Epithelial cell of alveolus of lung (primary cell): ENCODE measurements around a stretch of chr14.

GRCh38 chr14:103819889-103820505, 27.4 kb downstream of the PPP1R13B start:
- RAMPAGE, long total RNA: no peak
- RRBS: no CpG with 5 or more reads among the region's 8 CpGs

GRCh38 chr14:103828274-103828662, 19.1 kb downstream of the PPP1R13B start:
- RAMPAGE, long total RNA: no peak
- RRBS: no CpG with 5 or more reads among the region's 4 CpGs

- RAMPAGE, long total RNA: no peak
- RRBS: no CpG with 5 or more reads among the region's 7 CpGs
Measured at GRCh38 chr14:103862297-103862647, 14.9 kb upstream of the PPP1R13B start.

DNA sequence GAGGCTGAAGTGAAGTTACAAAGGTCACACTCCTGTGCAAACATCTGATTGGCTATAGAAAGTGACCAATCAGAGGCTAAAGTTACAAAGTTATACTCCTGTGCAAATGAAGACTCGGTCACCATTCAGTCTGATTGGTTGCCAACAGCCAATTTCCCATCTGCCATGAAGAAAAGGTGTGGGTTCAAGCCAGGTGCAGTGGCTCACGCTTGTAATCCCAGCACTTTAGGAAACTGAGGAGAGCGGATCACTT, 15.2 kb upstream of the PPP1R13B start:
- RAMPAGE, long total RNA: no peak
- RRBS: no CpG with 5 or more reads among the region's 3 CpGs

- RAMPAGE, long total RNA: no peak
- RRBS: 23% methylated on average over 15 of the region's 51 CpGs
Measured at GRCh38 chr14:103871838-103872750, 24.7 kb upstream of the PPP1R13B start.

- RAMPAGE, long total RNA: no peak
- RRBS: no CpG with 5 or more reads among the region's 3 CpGs
Measured at GRCh38 chr14:103931489-103931960, 3.3 kb downstream of the TDRD9 start.

- RAMPAGE, long total RNA: no peak
- RRBS: no CpG with 5 or more reads among the region's 6 CpGs
Measured at GRCh38 chr14:104389292-104389726, 190.3 kb upstream of the C14orf180 start.

DNA sequence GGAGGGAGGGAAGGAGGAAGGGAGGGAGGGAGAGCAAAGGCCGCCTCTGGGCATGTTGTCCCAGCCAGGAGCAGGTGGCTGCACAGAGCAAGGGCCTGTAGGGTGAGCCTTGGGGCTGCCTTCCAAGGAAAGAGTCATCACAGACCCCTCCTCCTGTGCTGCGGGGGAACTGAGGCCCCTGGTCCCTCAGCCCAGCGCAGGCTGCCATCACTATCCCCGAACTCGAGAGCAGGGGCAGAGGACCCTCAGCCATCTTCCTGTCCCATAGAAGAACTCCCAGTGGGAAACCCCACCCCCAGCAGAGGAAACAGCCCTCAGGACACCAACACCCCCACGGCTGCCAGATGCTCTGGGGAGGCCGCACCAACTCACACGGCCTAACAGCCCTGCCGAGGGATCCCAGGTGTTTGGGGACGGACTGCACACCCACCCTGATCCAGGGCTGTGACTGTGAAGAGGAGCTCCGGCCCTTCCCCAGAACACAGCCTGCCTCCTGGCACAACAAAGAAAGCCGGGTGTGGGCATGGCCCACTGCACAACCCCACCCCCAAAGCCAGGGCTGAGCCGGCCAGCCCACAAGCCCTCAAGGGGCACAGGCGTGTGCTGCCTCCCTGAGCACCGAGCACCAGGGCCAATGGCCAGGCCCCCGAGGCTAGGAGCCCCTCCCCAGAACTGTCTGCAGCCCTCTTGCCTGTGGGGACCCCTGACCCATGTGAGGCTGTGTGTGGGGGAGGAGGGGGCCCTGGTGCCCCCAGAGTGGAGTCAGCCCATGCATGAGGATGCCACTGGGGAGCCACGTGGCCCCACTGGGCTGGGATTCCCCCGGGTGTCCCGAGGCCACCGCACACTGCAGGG, 16.3 kb upstream of the C14orf180 start:
- RAMPAGE, long total RNA: no peak
- RRBS: 15% methylated on average over 2 of the region's 20 CpGs

DNA sequence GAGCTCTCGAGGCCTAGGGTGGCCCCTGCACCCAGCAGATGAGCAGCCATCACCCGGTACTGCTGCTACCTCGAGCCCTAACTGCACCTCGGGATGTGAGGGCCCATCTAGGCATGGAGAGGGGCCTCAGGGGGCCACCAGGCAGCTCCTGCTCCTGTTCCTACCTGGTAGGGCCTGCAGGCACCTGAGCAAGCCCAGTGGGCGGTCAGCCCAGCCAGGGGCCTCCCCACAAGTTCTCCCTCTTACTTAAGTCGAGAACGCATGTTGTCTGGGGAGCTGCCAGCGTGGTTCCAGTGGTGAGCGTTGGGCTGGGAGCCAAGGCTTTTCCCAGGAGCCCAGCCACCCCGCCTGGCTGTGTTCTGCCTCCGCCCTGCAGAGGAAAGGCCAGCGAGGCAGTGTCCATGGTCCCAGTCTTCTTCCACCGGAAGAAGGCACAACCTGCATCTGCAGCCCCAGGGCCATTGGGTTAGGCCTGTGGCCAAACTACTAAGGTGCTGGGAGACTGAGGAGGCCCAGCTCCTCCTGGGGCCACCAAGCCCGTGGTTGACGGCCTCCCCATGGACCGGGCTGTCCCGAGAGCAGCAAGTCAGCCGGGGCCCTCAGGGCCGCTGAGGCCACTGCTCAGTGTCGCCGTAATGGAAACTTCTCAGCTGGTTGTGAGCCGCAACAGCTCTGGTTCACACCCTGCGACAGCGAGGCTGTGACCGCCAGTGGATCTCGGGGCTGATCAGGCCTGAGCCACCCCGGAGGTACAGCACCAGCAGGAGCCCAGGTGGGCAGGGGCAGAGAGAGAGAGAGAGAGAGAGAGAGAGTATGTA, 1.5 kb downstream of the C14orf180 start:
- RAMPAGE, long total RNA: no peak
- RRBS: no CpG with 5 or more reads among the region's 27 CpGs

DNA sequence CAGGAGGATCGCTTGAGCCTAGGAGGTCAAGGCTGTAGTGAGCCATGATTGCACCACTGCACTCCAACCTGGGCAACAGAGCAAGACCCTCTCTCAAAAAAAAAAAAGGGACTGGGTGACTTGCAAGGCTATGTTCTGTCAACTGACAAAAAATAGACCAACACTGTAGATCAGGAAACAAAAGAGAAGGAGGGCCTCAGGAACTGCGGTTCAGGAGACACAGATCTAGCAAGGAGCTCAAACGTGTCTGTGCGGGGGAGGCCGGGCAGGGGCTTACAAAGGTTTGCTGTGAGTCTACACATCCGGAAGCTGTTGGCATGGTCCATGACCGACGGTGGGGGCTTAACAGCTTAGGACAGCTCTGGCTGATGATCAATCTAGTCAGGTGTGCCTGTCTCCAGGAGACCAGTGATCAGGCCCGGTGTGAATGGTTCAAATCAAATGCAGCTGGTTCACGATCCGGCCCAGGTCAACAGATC, 31.6 kb upstream of the INF2 start:
- RAMPAGE, long total RNA: no peak
- RRBS: no CpG with 5 or more reads among the region's 11 CpGs

GRCh38 chr14:104665250-104666080, 24.0 kb upstream of the INF2 start:
- RAMPAGE, long total RNA: no peak
- RRBS: no CpG with 5 or more reads among the region's 16 CpGs

GRCh38 chr14:104676699-104677169, 12.7 kb upstream of the INF2 start:
- RAMPAGE, long total RNA: no peak
- RRBS: no CpG with 5 or more reads among the region's 17 CpGs

DNA sequence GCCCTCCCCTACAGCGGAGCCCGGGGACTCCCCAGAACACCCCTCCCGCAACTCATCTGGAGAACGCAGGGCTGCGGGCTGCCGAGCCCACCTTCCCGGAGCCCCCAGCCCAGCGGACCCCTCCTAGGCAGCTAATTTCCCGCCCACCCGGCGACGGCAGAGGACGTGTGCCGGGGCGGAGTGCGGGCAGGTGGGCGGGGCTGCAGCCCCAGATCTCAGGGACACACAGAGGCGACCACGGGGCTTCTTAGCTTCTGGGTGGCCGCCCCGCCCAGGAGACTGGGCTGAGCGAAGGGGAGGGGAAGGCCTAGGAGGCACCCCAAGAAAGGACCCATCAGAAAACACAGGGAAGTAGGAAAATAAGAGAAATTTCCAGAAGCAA, 11.5 kb upstream of the INF2 start:
- RAMPAGE, long total RNA: no peak
- RRBS: 2% methylated on average over 10 of the region's 22 CpGs

DNA sequence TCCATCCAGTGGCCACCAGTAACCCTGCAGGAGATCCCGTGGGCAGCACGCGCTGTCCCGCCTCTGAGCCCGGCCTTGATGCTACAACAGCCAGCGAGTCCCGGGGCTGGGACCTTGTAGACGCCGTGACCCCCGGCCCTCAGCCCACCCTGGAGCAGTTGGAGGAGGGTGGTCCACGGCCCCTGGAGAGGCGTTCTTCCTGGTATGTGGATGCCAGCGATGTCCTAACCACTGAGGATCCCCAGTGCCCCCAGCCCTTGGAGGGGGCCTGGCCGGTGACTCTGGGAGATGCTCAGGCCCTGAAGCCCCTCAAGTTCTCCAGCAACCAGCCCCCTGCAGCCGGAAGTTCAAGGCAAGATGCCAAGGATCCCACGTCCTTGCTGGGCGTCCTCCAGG, 9.8 kb upstream of the ADSS1 start:
- RAMPAGE, long total RNA: no peak
- RRBS: 44% methylated on average over 2 of the region's 17 CpGs

DNA sequence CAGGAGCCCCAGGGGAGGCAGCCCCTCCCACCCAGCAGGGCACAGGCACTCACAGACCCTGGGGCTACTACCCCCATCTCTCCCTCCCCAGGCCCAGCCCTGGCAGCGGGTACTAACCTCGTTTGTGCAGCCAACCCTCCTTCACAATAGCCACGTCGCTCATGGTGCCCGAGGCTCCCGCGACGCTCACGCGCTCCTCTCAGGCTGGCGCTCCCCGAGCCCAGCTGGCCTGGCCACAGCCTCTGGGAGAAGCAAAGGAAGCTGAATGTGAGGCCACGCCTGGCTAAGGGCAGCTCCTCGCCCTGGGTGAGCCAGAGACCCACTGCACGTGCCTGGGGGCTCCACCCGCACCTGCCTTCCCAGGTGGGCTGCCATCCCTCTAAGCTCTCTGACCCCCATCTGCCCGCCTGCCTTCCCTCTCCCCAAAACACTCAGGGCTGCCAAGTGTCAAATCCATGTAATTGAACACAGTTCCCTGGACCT, 3.0 kb downstream of the AKT1 start:
- RAMPAGE, long total RNA: no peak
- RRBS: no CpG with 5 or more reads among the region's 17 CpGs

DNA sequence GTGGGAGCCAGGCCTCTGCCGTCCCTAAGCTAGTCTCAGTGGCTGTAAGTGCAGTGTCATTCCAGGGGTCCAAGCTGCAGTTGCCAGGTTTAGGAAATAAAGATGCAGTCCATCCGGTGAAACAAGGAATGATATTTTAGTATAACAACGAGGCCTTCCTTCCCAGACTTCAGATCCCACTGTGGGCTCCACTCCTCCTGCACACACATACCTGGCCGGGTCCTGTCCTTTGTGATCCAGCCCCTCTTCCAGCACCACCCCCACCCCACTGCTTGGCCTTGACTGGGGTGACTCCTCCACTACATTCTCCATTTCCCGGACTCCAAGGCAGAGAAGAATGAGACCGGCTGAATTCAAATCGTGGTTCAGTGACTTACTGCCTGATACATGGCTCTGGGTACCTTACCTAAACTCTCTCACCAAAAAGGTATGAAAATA, 1.8 kb upstream of the ZBTB42 start:
- RAMPAGE, long total RNA: no peak
- RRBS: 25% methylated on average over 6 of the region's 7 CpGs

DNA sequence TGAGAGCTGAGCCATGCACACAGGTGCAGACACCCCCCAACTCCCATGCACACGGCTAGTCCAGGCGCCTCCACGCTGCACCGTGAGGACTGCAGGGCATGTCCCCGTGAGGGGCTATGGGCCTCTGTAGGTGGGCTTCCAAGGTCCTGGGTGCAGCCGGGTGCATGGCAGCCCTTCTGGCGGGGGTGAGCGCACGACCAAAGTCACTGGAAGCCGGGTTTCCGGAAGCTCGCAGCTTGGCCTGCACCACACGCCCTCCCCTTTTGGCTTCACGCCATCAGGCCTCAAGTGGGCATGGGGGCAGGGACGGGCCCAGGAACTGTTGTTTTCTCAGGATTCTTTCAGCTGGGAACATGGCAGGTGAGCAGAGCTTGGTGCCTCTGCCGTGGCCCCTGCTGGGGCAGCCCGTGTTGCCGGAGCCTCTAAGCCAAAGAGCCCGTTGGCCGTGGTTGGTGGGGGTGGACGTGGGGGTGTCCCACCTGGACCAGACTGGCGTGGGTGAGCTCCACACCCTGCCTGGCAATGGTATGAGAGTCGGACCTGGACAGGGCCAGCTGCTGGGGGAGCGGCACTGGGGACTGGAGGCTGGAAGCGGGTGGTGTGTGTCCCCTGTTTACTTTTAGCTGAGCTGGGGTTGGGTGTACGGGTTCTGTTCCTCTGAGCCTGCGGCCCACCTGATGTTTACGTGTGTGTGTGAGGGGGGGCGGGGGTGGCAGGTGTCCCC, 28.9 kb upstream of the PLD4 start:
- RAMPAGE, long total RNA: no peak
- RRBS: 41% methylated on average over 5 of the region's 29 CpGs

- RAMPAGE, long total RNA: no peak
- RRBS: 72% methylated on average over 4 of the region's 9 CpGs
Measured at GRCh38 chr14:104926539-104926864, 1.8 kb downstream of the PLD4 start.

GRCh38 chr14:104953394-104954600, 24.4 kb downstream of the AHNAK2 start:
- RAMPAGE, long total RNA: start-site peak on the minus strand at chr14:104954069-104954176, 8 and 11 reads in 2 replicates
- RRBS: no CpG with 5 or more reads among the region's 32 CpGs

DNA sequence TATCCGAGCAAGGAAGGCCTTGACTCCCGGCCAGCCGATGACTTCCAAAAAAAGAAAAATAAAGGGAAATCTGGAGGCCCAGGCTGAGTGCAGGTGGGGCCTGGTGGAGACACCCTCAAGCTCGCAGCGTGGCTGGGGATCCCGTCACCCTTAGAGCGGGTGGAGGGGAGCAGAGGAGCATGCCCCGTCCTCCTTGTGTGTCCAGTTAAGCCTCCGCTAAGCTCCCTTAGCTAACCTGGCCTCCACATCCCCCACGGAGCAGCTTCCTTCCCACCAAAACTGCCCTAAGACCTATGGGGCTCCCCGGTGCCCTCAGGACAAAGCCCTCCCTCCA, 4.2 kb downstream of the AHNAK2 start:
- RAMPAGE, long total RNA: no peak
- RRBS: no CpG with 5 or more reads among the region's 11 CpGs